ENCODE results near the genes CEPT1, CHIA and WDR77.

GRCh38 chr1:109391850-109392566 is 5.7 kb downstream of the SORT1 start:
- PRO-cap = no peak

DNA sequence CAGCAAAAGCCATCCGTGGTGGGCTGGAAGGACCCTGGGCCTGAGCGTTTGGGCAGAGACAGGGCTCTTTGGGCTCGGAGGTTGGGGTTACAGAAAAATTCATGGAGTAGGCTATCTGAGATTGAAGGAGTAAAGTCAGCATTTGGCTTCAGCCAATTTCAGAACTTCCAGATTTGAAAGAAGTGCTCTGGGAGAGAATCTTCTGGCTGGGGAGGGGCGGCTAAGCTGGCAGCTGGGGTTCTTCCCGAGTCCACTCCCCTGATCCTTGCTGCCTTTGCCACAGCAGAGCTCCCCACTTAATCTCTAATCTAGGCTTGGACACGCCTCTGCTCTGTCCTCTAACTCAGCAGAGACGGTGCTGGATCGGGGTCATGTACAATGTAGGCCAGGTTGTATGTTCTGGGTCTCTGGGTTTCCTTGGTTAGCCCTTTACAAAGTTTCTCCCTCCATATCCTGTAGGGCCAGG is 10.0 kb upstream of the GSTM3 start:
- PRO-cap = no peak

GRCh38 chr1:109783385-109783794 is 19.7 kb upstream of the EPS8L3 start:
- PRO-cap = bidirectional peak, plus-strand start at chr1:109783620, minus-strand start at chr1:109783473

GRCh38 chr1:109823246-109824169 is 59.8 kb upstream of the EPS8L3 start:
- PRO-cap = no peak

DNA sequence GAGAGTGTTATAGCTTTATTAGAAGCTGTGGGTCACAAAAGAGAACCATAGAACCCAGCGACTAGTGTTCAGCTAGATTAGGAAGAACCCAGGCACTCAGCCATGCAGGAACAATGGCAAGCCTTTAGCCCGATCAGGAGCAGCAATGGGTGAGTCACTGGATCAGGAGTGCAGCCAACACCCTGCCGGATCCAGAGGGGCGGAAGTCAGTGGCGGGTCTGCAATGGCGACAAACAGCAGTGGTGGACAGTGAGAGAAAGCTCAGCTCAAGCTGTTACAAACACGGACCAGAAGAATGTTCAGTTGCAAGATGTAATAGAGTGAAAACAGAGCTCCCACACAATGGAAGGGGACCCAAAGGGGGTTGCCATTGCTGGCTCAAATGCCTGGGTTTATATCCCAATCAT is 58.3 kb upstream of the CSF1 start:
- PRO-cap = bidirectional peak, plus-strand start at position 209 of the sequence, minus-strand start at position 115 of the sequence

- PRO-cap = no peak
Observed at GRCh38 chr1:109904475-109905024, 6.1 kb upstream of the CSF1 start.

- PRO-cap = no peak
Observed at GRCh38 chr1:109929264-109929562, 18.6 kb downstream of the CSF1 start.

GRCh38 chr1:109977145-109977343 is 7.5 kb upstream of the AHCYL1 start:
- PRO-cap = no peak

DNA sequence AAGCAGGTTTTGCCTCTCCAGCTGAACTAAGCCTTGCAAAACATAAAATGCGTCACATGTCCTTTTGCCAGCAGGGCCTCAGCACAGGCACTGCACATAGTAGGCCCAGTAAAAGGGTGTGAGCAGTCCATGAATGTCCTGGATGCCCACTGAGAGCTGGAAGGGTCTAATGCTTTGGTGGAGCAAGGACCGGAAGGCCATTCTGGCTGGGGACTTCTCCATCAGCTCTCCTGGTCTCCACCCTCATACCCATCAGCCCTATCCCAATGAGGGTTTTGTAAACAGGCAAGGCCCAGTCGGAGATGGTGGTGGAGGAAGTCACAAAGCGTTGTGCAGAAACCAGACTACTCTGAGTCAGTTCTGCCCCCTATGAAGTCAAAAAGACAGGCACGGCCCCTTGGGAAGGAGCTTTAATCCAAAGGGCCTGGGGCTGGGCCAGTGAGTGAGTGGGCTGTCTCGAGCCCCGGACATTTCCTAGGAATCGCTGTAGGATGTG is 566 bp upstream of the AHCYL1 start:
- PRO-cap = no peak

- PRO-cap = no peak
Observed at GRCh38 chr1:110067789-110068371, 2.6 kb downstream of the ALX3 start.

GRCh38 chr1:110187487-110187900 is 22.6 kb upstream of the KCNC4 start:
- PRO-cap = no peak

- PRO-cap = no peak
Observed at GRCh38 chr1:110371649-110372260, 19.1 kb downstream of the SLC16A4 start.

DNA sequence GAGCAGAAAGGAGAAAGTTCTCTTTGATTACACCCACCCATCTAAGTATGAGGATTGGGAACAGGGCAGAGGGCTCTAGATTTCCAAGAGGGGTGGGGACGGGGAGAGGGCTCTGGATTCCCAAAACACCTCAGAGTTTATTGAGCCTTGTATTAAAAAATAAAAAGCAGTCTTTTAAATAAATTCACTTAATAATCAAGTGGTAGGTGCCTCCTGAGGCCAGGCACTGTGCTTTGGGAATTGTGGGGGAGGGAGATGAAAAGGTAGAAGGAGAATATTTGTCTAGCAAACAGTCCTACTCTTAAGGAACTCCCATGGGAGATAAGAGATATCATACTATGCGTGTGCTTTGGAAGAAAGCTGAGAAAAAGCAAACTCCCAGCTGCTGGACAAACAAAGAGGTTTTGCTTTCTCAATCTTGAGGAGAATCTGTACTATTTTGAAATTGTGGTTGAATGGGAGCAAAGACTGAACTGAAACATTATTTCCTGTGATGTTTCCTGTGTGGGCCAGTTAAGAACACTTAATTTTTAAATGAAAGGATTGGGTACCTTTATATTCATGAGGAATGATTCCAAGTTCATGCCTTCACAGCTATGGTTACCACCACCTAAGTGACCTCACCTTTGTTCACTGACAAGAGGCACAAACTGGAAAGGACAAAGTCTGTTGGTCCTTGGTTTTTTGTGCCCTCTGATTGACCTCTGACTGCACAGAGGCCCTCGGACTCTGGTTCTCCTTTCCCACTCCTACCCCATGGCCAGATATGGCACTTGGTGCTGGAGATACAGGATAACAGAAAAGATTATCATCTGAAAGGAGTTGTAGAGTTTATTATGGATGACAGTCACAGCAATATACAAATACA is 1.4 kb downstream of the CD53 start:
- PRO-cap = no peak

- PRO-cap = no peak
Observed at GRCh38 chr1:110880630-110881445, 7.9 kb downstream of the CD53 start.

DNA sequence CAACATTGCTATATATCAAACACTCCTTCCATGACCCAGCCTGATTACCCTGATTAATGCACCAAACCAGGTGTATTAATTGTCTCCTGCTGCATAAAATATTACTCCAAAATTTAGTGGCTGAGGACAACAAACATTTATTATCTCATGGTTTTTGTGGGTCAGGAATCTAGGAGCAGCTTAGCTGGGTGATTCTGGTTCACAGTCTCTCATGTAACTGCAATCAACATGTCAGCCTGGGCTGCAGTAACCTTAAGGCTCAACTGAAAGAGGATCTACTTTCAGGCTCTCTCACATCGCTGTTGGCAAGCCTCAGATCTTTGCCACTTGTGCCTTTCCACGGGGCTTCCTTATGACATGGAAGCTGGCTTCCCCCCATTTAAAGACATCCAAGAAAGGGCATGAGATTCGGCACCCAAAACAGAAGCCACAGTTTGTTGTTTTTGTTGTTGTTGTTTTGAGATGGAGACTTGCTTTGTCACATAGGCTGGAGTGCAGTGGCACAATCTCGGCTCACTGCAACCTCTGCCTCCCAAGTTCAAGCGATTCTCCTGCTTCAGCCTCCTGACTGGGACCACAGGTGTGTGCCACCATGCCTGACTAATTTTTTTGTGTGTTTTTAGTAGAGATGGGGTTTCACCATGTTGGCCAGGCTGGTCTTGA is 27.1 kb downstream of the CD53 start:
- PRO-cap = no peak

GRCh38 chr1:110903582-110904614 is 30.9 kb downstream of the CD53 start:
- PRO-cap = no peak

- PRO-cap = bidirectional peak, plus-strand start at chr1:111140226, minus-strand start at chr1:111140082; unidirectional peak, minus-strand start at chr1:111140718
Observed at GRCh38 chr1:111139951-111140939, at the start of gene CEPT1. Gene CEPT1, plus strand, starts transcription at chr1:111140223.

- PRO-cap = no peak
Observed at GRCh38 chr1:111290582-111291030, at the start of gene CHIA. Gene CHIA, plus strand, starts transcription at chr1:111290851.

DNA sequence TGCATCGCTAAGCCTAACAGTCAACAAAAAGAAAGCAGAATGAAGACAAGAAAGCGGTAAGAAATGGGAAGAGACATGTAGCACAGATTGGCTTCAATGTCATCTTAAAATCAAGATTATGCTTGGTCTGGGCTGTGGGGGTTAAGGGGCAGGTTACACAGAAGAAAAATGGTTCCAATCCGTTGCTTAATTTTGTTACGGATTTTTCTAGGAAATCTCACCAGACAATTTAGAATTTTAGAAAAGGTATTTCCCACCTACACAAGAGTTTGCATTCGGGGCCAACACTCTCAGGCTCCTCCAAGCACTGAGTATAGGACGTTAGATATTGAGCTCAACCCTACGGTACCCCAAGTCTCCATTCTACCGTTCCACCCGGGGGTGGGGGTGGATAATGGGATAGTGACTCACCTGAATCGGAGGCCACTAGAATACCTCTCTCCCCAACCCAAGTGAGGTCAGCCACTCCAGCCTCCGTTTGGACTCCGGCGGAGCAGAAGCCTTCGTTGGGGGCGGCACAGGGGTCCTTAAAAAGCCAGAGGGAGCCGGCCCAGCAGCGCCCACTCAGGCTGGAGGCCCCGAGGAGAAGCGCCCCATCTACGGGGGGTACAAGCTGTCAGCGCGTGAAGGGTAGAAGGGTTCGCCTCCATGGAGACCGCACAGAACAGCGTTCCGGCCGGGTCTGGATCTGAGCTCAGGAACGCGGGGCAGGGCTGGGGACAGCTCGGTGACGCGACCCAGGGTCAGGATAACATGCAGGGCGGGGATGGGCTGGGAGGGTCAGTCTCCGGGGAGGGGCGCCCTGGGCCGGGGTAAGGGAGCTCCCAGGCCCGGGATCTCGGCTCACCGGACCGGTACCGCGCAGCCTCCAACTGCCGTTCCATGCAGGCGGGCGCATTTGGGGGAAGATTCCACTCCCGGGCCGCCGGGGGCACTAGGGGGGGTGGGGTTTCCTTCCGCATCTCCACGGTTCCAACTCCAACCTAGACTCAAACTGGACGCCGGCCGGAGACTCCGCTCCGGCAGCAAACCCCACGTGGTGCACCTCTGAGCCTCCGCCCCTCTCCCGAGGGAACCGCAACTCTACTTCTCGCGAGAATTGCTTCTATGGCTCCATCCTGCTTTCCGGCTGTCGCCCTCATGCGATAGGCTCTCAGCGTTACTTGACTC is at the start of gene WDR77:
Gene WDR77 (minus strand): TSS at position 1,049 of the 1,170 bp plus-strand sequence.
- PRO-cap = unidirectional peak, plus-strand start at position 470 of the sequence; bidirectional peak, plus-strand start outside the sequence, minus-strand start at position 1,049 of the sequence

DNA sequence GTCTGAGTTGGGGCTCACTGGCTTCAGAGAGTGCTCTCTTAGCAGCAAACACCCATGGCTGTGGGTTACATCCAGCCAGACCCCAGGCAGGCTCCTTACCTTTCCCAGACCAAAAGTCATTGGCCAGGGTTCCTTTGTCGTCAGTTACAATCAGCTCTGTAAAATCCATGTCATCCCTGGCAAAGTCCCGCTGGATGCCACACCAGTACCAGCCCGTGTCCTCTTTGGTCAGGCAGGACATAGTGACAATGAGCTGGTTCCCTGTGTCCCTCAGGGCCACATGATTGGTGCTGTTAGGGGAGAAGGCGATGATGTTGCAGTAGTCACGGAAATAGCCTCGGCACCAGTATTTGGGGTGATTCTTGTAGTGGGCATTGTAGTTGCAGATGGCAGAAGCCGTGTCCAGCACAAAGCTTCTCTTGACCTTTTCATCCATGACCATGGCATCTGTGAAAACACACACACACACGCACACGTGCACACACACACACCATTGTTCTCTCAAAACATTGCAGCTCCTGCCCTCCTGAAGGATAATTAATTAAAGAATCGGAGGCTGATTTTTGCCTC is 14.8 kb downstream of the ADORA3 start:
- PRO-cap = no peak

All from Calu3 (cell line).